Tibial artery (tissue), 1 donor: ENCODE measurements around a stretch of chr2.

DNA sequence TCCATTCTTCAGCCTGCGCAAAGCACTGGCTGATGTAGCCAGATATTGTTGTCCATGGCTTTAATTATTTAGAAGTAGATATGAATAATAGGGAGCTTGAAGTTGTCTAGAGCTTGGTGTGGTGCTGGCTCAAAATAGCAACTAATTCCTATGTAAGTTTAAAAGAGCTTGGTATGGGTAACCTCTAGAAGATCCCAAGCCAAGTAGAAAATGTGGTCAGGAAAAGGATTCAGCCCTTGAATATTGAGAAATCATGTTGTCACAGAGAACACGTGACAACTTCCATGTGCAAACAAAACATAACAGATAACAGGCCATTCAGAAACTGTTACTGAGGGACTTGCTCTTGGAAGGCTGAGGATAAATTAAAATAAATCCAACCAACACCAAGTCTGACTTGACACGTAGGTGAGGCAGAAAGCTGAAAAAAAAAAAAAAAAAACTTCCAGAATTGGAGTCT lies 33.5 kb upstream of the PGAP1 start:
- PRO-cap, result no peak

DNA sequence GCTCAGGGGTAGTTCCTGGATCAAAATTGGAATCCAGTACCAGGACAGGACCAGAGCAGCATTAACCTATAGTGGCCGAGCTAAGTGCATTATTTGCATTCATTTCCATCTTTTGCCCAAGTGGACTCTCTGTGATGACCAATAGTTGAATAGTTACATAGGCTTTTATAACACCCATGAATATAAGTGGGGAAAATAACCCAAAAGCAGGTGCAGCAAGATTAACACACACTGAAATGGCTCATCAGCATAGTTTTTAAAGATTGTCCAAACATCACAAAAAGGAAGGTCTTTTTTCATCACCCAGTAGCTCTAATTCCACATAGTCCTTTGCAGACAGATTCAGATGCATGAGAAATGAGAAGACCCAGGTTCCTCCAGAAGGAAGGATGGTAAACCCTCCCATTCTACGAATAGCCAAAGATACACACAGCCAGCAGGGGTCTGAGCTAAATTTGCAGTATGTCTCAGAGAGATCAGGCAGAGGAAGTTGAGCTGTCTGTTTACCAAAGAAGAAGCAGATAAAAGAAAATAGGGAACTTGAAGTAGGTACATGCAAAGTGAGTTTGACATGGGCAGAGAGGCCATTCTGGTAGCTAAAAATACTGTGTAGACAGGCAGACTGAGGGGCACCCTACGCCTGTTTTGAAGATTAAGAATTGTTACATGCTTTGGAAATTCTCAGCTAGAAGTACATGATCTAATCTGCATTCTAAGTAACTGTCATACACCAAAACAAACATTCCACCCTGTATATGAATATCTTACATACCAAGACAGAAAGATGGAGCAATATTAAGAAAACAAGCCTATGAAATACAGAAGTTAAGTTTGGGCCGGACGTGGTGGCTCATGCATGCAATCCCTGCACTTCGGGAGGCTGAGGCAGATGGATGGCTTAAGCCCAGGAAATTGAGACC lies 158.2 kb downstream of the ANKRD44 start:
- PRO-cap, result no peak

DNA sequence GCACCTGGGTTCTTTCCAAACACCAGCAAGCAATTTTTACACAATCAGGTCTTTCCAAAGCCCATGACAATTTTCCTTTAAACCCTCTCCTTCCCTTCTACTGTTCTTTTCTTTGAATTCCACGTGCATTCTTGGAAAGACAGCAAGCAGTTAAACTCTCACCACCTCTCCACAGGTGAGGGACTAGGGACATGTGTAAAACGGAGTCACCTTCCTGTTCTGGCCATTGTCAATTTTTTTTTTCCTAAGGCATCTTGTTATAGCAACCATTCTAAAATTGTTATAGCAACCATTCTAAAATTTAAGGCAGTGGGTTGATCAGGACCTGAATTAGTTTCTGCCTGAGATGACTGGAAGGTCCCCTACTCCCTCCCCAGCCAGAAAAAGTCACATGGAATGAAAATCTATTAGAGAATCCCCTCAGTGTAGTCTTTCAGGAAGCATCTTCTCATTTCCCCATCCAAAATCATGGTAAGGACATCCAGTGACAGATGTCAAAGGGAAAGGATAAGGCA lies 113.8 kb downstream of the ANKRD44 start:
- PRO-cap, result no peak

- PRO-cap, result no peak
Measured at GRCh38 chr2:197205457-197206445, 104.8 kb downstream of the ANKRD44 start.

DNA sequence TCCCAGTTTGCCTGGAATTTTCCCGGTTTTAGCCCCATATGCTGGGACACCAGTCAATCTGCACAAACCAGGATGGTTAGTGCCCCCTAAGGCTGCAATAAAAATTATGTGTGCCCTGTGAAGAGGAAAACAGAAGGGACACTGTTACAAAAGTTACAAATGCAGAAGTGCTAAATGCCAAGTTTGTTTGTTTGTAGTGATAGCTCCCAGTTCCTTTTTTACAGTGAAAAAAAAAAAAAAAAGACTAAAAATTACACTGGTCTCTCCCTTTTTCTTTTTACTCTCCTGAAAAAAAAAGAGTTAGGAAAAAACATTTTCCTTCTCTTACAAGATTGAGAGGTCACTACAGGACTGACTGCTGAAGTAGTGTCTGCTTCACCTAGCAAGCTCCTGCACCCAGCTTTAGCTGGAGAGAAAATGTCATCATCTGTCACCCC lies 3.2 kb downstream of the ANKRD44 start:
- PRO-cap, result no peak

DNA sequence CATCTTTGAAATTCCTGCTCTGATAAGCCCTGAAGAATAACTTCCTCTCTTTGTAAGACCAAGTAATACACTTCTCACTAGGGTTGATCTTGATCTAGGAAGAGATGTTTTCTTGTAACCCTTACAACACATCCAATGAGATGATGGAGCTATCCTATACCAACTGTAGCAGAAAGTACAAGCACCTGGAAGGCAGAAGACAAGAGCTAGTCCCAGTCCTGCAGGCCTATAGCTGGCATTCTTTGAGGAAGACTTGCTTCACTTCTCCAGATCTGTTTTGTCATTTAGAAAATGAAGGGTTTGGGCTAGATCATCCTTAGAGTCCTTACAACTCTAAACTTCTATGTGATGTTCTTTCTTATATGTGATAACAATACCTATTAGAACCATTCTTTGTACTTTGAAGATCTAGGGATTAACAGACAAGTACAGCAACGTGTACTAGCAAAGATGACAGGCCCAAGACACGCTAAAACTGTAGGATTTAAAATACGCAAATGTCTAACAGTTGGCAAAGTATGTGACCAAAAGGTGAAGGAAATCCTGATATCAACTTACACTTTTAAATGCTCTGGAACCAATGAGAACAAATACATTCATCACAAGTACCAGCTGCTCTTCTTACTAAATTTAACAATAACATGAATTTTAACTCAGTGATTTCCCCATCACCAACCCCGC lies 1.7 kb downstream of the ANKRD44 start:
- PRO-cap, result no peak

- PRO-cap, result no peak
Measured at GRCh38 chr2:197328555-197328891, 17.9 kb upstream of the ANKRD44 start.

DNA sequence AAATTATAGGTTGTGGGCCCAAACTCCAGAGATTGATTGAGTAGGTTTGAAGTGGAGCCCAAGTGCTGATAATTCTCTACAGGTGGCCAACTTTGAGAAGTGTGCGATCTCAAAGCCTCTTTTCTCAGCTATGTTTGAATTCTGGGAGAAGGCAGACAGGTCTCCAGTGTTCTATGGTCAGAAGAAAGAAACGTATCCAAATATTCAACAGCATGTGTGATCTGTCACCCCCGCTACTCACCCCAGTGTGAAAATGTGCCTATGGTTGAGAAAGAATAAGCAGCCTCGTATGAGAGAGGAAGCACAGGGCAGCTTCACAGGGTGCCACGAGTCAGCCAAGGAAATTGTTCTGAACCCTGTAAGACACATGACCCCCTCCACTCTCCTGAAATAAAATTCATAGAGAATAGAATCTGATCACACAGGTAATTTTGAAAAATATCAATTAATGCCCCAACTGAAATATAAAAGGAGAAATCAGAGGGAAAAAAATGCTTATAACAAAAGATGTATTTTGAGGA lies 8.0 kb upstream of the SF3B1 start:
- PRO-cap, result unidirectional peak, minus-strand start at position 249 of the sequence

DNA sequence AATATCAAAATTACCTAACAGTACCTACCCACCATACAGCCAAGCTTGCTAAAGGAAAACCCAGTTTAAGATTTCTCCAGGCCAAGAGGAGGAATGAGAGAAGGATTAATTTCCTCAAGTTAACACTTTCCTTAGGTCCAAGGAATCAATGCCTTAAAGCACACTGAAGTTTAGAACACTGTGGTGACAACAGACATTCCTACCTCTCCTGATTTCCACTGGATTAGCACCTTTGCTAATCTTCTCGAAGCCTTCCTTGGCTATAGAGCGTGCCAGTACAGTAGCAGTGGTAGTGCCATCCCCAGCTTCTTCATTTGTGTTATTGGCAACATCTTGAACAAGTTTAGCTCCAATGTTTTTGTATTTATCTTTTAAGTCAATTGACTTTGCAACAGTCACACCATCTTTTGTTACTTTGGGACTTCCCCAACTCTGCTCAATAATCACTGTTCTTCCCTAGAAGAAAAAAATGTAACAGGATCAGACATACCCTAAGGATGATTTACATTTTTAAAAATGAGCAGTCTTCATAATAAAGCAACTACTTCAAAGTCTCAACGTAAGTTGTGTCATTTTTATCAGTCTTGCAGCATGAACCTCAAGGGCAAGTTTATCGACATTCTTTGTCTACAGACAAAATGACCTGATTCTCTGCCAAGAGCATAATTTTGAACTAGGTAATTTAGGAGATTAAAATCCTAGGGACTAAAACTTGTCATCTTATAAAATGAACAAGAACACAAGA lies 2.5 kb downstream of the HSPD1 start:
- PRO-cap, result no peak

DNA sequence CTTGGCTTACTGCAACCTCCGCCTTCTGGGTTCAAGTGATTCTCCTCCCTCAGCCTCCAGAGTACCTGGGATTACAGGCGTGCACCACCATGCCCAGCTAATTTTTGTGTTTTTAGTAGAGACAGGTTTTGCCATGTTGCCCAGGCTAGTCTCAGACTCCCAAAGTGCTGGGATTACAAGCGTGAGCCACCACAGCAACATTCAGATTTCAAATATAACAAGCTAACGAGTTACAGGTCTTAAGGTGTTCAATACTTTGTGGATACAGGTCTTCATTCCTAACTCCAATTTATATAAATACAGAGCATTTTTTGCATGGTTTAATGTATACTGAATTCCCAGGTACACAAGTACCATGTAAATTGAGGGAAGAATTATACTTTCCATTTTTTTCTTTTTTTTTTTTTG lies 3.5 kb downstream of the HSPE1 start:
- PRO-cap, result no peak

GRCh38 chr2:197615143-197615564 lies 60.2 kb downstream of the RFTN2 start:
- PRO-cap, result no peak

DNA sequence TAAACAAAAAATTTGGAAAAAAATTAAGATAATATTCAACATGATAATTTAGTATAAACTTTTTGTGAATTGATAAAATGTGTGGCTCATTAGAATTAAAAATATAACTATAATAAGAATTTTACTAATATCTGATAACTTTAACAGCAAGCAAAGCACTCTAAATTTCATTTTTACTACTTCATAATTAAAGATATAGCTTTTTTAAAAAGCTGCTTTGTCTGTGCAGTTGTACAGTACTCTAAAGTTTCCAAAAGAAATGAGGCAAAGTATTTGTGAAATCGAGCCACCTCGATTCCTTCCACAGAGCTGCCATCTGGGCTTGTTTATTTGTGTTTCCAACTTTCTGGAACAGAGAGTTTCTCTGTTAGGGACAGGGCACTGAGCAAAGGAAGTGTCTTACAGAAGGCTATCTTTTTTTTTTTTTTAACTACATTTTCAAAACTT lies 986 bp downstream of the RFTN2 start:
- PRO-cap, result no peak

DNA sequence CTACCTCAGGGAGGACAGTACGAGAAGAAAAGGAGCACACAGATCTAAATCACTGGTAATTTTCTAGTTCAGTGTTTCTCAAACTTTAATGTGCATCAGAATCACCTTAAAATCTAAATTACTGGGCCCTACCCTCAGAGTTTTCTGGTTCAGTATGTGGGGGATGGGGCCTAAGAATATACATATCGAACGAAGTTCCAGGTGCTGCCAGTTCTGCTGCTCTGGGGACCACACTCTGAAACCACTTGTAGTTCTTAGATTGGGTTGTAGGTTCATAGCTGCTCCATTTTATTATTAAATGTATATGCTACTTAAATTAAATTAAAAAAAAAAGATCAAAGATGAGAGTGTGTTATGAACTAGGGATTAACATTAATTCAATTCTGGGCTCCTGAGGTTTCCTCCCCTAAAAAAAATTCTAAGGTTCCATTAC lies 981 bp upstream of the MARS2 start:
- PRO-cap, result no peak

DNA sequence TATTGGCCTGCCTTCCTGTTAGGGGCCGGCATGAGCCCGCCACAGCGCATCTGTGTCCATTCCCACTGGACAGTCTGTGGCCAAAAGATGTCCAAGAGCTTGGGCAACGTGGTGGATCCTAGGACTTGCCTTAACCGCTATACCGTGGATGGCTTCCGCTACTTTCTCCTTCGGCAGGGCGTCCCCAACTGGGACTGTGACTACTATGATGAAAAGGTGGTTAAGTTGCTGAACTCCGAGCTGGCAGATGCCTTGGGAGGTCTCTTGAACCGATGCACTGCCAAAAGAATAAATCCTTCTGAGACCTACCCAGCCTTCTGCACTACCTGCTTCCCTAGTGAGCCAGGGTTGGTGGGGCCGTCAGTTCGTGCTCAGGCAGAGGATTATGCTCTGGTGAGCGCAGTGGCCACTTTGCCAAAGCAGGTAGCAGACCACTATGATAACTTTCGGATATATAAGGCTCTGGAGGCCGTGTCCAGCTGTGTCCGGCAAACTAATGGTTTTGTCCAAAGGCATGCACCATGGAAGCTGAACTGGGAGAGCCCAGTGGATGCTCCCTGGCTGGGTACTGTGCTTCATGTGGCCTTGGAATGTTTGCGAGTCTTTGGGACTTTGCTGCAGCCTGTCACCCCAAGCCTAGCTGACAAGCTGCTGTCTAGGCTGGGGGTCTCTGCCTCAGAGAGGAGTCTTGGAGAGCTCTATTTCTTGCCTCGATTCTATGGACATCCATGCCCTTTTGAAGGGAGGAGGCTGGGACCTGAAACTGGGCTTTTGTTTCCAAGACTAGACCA lies 1.4 kb downstream of the MARS2 start:
- PRO-cap, result no peak

- PRO-cap, result no peak
Measured at GRCh38 chr2:197708258-197709014, 3.3 kb downstream of the MARS2 start.

- PRO-cap, result no peak
Measured at GRCh38 chr2:197847712-197848622, 43.6 kb downstream of the PLCL1 start.

- PRO-cap, result no peak
Measured at GRCh38 chr2:199368348-199368930, 89.3 kb downstream of the SATB2 start.

DNA sequence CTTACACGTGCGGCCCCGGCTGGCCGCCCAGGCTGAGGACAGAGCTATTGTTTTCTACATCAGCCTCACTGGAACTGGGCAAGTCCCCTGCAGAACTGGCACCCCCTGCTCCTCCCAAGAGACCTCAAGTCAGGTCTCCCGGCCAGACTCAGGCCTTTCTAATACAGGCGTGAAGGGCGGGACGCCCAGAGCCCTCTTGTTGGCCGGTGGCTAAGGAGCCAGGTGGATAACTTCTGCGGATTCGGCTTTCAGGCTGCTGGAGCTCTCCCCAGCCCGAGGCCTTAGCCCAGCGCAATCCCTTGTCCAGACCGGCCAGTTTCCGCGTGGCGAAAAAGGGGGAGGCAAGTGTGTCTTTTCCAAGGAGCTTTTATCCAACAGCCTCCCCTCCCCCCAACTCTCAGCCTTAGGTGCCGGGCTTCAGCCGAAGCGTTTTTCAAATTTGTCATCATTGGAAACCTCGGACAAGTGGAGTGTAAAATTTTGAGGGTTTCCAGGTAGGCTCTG lies 9.3 kb upstream of the SATB2 start:
- PRO-cap, result no peak

- PRO-cap, result no peak
Measured at GRCh38 chr2:200352596-200353327, 46.3 kb downstream of the SPATS2L start.

DNA sequence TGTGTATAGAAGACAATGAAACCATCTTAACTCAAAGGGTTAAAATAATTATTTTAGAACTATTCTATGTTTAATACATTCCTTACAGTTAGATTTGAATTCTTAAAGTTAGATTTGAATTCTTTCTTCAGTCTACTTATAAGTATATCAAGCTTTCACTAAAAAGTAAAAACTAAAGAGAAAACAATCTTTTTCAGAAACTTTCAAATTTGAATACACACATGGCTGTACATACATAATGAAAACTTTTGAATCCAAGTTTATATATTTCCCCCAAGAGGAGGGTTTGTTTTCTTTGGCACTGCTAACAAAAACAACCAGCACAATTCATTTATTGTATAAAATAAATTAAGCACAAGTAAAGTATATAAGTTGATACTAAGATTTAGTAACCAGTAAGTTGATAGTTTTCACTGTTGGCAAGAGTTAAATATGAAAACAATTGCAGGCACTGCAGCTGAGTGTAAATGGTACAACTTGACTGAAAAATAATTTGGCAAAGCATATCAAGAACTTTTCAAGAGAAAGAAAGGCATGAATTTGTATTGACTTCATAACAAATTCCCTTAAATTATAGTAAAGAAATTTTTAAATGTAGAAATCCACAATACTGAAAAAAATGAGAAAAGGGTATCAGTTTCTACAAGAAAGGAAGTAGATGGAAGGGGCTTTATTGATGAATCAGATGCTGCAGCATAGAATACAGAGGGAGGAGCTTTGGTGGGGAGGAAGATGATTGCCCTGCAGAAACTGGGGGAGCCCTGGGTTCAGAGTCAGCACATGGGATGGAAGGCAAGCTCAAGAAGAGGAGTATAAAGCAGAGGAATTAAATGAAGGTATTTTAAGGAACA lies 78.1 kb downstream of the KCTD18 start:
- PRO-cap, result no peak